Vein endothelial cell (primary cell): ENCODE data around the genes NFASC and DSTYK.

DNA sequence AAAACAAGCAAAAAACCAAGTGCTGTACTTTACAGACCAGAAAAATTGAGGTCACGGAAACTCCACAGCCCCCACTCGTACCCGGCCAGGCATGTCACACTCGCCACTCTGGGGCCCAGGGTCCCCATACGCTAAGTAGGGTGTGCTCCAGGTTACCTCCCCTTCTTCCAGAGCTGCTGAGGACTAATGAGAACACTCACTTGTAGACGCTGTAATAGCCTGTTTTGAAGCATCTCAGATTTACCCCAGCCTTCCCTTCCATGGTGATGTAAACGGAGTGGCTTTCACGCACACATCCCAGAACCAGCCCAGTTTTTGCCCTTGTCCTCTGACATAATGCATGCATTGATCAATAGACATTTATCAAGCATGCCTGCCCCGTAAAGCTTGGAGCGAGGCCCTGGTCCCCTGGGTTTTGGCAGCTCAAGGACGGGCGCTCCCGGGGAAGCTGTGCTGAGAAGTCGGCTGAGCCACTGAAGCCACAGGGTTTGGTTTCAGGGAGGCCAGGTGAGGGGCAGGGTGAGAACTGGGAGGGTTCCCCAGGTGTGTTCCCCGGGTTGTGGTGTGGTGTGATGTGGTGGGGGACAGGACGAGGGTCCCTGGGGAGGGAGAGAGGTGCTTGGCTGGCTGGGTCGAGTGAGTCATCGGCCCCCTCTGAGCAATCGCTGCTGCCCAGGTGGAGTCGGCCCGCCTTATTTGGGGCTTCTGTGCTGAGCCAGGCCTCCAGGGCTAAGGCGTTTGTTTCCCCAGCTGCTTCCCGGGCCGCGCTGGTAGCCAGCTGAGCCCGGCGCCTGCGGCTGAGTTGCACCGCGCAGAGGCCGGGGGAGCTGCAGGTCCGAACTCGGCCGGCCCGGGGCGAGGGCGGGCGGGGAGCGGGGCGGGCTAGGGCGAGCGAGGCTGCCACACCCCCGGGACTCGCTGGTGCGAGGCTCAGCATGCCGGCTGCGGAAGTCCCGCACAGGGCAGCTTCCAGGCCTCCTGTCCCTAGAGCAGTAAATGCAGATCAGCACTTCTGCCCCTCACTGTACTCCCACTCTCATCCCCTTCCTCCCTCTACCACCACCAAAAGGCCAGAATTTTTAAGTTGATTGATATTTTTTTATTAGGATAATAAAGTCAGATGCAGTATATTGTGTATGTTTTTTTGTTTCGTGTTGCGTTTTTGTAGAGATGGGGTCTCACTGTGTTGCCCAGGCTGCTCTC lies 23.6 kb downstream of the ATP2B4 start:
- CAGE, long polyA plus RNA, result no peak

GRCh38 chr1:203699379-203699876 lies 65.6 kb upstream of the LAX1 start:
- CAGE, long polyA plus RNA, result no peak

GRCh38 chr1:203765422-203766035 lies 546 bp downstream of the LAX1 start:
- CAGE, long polyA plus RNA, result no peak

- CAGE, long polyA plus RNA, result no peak
Observed at GRCh38 chr1:203801327-203802154, 6.1 kb downstream of the ZBED6 start.

GRCh38 chr1:204073821-204074166 lies 879 bp downstream of the SOX13 start:
- CAGE, long polyA plus RNA, result no peak

DNA sequence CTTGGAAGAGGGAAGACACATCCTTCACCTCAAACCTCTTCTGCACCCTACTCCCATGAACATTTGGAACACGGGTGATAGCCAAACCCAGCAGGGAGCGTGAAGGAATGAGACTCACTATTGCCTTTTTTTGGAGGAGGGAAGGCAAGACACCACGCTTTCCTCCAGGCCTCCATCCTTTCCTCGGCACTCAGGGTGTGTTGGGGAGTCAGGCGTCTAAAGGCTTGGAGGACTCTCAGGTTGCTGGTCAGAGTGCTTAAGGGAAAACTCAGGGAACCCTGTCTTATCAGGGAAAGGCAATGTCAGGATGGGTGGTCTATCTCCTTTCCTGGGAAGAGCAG lies 6.2 kb downstream of the ETNK2 start:
- CAGE, long polyA plus RNA, result no peak

DNA sequence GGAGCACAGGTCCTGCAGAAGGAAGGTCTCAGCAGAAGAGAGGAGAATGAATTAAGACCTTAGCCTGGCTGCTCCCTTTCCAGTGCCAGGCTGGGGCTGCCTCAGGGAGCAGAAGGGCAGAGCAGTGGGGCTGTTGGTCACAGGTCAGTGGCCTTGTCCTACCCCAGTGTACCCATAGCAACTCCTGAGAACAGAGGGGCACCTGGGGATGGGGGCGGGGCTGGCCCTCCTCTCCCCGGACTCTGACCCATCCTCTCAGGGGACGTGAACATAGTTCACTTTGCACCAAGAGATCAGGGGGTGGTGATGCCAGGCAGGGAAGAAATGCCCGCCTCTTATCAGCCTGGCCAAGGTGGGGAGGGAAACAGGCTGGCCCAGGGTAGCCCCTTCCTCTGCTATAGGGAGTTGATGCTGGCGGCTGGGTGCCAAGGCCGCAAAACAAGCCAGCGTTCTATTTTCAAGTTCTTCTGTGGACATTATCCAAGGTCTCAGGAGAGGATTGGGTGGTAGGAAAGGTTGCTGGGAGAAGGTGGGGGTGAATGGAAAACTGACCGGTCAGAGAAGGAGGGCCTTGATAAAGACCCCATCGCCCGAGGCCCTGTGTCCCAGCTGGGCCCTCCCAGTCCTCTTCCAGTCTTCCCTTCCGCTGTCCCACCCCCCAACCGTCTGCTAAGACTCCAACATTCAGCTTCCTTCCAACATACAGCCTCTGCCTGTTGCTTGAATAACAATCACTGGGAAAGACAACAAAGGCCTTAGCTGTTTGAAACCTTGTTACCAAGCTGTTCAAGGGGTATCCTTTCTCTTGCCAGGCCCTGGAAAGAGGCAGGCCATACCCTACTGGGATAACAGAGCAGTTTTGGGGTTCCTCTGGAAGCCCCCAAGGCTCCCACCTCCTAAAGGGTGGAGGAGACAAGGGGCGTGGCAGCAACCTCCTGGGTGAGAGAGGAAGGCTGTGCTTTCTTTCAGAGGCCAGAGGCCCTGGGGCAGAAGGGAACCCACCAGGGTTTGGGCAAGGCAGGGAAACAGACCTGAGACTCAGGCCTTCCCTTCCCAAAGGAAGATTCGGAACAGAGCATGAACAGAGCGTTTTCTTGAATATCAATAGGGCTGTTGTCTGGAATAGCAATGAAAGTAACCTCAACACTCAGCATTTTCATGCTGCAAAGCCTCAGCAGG lies 4.5 kb downstream of the ETNK2 start:
- CAGE, long polyA plus RNA, result no peak

DNA sequence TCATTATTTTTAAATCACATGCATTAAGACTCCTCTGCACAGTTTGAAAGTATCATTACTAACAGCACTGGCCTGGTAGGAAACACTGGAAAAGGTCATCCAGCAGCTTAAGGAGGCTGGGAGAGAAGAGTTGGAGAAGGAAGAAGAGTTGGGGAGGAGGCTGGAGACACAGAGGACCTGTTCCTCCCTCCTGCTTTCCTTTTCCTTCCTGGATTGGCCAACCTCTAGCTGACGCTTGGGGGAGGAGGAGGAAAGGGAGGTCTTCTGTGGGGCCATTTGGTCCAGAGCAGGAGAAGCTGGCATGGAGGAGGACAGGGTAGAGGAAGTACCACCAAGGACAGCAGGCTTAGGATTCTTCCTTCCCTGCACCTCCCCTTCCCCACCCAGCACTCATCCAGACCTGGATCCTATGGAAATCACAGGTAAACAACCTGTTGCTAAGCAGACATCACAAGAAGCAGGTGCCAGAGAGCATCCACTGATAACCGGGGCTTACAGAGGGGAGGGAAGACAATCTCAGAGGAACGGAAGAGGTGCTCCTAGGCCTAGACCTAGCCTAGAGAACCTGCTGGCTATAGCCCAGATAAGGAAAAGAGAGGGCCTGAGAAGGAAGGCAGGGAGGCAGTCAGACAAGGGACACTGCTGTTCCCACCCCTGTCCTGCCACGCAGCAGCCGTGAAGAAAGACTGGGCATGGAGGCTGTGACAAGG lies 72.1 kb upstream of the GOLT1A start:
- CAGE, long polyA plus RNA, result no peak

DNA sequence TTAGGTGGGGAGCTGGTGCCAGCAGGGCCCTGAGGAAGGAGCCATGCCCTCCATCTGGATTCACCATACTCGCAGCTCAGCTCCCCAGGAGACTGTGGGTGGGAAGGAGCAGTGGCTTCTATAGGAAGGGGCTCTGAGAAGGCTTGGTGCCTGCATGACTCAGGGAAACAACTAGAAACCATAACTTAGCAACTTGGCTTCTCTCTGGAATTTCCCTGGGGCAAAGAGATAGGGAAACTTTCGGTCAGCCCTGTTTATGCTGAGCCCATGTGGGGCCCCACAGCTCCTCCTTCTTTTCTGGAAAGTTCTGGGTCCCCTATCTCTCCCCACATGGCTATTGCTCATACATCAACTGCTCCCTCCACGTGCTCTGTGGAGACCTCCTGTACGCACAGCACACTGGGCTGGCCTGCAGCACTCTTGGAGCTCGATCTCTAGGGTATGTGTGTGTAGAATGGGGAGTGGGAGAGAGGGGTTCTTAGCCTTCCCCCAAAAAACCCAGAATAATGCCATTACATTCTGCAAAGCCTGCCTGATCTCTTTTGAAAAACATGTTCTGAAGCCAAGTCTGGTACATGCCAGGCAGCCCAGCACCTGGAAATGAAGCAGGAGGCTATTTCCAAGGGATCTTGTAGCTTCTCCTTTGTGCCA lies 39.3 kb downstream of the PLEKHA6 start:
- CAGE, long polyA plus RNA, result no peak

- CAGE, long polyA plus RNA, result no peak
Observed at GRCh38 chr1:204348668-204349233, 11.0 kb downstream of the PLEKHA6 start.

- CAGE, long polyA plus RNA, result no peak
Observed at GRCh38 chr1:204442724-204443639, 31.4 kb upstream of the PPP1R15B start.

- CAGE, long polyA plus RNA, result no peak
Observed at GRCh38 chr1:204461960-204462559, 32.5 kb downstream of the PIK3C2B start.

DNA sequence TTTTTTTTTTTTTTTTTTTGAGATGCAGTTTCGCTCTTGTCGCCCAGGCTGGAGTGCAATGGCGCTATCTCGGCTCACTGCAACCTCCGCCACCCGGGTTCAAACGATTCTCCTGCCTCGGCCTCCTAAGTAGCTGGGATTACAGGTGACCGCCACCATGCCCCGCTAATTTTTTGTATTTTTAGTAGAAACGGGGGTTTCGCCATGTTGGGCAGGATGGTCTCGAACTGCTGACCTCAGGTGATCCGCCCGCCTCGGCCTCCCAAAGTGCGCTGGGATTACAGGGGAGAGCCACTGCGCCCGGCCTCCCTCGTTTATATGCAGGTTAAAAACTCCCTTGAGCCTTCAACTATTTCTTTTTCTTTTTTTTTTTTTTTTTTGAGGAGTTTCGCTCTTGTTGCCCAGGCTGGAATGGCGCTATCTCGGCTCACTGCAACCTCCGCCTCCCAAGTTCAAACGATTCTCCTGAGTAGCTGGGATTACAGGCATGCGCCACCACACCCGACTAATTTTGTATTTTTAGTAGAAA lies 816 bp upstream of the MDM4 start:
- CAGE, long polyA plus RNA, result no peak

DNA sequence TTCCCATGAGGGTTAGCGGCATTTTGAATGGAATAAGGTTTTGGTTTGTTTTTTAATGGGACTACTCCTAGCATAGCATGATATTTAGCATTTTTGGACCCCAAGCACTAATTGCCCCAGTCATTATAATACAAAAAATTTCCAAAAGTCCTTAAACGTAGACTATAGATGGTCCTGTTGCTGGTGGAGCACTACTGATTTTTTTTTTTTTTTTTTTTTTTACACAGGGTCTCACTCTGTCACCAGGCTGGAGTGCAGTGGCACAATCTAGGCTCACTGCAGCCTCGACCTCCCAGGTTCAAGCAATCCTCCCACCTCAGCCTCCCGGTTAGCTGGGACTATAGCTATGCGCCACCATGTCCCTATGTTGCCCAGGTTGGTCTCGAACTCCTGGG lies 51.3 kb downstream of the MDM4 start:
- CAGE, long polyA plus RNA, result no peak

DNA sequence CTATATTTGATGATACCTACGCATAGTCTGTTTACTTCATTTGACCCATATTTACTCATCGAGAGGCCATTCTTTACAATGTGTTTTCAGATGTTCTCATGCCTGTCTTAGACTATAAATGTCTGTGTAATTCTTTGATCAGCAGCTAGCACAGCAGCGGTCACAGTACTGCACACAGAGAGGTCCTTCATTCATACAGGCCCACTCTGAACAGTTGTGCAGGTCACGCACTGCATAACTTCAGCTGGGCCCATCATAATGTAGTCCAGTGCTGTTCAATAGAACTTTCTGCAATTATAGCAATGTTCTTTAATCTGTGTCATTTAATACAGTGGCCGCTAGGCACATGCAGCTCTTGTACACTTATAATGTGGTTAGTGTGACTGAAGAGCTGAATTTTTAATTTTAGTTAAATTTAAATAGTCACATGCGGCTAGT lies 6.6 kb upstream of the NFASC start:
- CAGE, long polyA plus RNA, result no peak

DNA sequence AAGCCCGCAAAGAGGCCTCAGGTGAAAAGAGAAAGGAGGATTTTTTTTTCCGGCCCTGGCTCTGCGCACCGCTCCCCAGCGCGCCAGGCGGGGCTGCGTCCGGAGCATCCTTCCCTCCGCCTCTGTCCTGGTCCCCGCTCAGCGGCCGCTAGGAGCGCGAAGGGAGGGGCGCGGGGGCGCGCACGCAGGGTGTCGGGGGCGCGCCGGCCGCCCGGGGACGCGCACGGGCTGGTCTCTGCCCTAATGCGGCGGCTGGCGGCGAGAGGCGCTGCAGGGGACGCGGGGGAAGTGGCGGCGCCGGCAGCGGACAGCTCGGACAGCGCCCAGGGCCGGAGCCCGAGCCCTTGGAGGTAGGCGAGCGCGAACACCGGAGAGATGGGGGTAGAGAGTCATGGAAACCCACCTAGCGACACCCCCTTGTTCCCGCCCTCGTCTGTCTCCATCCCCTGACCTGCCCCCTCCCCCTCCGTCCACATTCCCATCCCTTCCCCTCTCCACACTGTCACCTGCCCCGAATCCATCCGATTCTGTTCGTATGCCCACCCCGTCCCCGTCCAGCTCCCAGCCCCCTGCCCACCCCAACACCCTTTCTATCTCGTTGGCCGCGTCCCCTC lies at the start of gene NFASC:
Gene NFASC, plus strand, starts transcription at position 220 of the 614 bp plus-strand sequence.
- CAGE, long polyA plus RNA, result no peak

DNA sequence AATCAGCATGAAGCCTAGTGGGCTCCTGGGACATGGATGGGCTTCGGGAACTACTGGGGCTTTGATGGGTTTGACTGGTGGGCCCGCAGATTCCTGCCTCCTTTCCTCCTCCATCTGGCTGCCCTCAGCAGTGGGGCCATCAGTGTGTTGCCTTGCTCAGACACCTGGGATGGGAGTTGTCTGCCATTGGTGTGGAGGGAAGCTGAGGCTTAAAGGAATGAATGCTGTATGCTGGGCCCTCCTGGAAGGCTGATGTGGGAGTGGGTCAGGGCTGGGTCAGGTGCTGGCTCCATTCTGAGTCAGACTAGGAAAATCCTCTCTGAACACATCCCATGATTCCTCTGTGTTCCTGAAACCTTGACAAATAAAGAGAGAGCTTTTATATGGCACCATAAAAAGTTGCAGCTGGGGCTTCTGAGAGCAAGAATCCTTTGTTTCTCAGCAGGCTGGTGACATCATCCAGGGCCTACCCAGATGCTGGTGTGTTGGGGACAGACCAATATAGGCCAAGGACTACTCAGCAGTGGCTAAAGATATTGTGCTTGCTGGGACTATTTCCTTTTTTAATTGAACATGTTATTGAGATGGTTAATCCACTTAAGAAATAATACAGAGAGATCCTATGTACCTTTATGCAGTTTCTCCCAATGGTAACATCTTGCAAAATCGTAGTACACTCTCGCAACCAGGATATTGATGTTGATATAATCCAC lies 14.4 kb downstream of the NFASC start:
- CAGE, long polyA plus RNA, result no peak

DNA sequence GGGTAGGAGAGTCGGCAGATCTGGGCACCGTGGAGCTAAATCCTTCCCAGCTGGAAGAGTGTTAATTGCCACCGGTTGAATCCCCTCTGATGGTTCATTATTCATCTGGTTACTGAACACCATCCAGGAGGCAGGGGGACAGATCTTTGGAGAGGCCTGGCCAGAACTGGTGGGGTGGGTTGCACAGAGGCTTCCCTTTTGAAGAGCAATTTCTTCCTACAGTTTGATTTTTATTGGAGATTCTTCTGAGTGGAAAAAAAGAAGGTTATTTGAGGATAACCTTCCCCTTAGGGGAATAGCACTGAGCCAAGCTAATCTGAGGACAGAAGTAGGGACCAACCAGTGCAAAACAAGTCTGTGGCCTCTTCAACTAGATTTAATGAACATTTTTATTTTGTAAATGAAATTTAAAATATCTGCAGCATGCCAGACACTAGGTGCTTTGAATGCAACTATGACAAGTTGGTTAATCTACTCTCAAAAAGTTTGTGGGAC lies 50.4 kb downstream of the NFASC start:
- CAGE, long polyA plus RNA, result no peak

DNA sequence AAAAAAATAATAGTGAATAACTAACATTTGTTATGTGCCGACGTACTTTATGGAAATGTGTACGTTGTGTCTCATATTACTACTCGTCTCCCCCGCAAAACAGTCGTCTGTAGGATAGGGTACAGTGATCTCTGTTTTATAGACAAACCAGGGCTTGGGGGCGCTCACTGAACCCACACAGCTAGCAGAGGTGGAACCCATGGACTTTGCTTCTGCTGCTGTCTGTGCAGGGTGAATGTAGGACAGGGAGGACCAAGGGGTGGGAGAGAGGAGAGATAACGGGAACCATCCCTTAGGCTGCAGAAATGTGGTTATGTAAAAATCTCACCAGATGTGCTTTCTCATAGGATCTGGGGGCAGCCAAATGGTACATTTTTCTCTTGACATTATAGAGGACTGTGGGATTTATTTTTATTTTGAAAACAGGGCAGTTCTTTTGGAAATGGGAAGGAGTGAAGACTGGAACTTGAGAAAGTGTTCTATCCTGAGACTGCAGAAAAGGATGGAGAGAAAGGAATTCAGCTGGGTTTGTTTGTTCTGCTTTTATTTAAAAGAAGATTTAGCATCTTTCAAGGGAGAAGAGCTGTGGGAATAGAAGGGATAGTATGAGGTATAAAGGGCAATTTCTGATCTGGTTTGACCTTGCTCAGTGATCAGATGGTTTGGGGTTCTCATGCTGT lies 50.9 kb downstream of the NFASC start:
- CAGE, long polyA plus RNA, result no peak

- CAGE, long polyA plus RNA, result no peak
Observed at GRCh38 chr1:205211065-205211887, at the start of gene DSTYK. Gene DSTYK (minus strand): TSS chr1:205211702.